GM23248 (cell line): ENCODE measurements around a stretch of chr19.

GRCh38 chr19:38395642-38395893, 7.1 kb downstream of the SPRED3 start:
- RAMPAGE, long total RNA = no peak

GRCh38 chr19:38564799-38565954, 52.6 kb downstream of the MAP4K1 start:
- RAMPAGE, long total RNA = no peak

DNA sequence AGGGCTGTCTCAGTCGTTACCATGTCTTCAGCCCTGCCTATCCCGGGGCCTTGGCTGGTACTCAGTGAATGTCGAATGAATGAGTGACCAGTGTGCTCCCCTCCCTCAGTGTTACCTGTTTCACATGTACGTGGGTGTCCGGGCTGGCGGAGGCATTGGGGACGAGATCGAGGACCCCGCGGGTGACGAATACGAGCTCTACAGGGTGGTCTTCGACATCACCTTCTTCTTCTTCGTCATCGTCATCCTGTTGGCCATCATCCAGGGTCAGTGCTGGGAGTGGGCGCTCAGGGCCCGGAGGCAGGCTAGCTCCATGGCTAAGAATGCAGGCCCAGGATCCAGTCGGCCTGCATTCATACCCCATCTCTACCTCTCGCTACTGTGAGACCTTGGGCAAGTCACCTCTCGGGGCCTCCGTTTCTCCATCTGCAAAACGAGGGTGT, 32.9 kb downstream of the MAP4K1 start:
- RAMPAGE, long total RNA = no peak

GRCh38 chr19:38651000-38651870, 3.8 kb downstream of the ACTN4 start:
- RAMPAGE, long total RNA = no peak

- RAMPAGE, long total RNA = no peak
Observed at GRCh38 chr19:38654399-38655256, 7.2 kb downstream of the ACTN4 start.

DNA sequence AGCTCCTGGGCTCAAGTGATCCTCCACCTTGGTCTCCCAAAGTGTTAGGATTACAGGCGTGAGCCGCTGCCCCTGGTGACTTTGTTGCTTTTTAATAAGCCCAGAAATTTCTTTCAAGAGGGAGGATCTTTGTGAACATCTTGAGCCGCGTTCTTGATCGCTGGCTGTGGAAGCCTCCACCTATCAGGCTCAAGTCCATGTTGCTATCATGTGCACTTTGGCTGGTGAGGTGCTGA, 27.9 kb downstream of the ACTN4 start:
- RAMPAGE, long total RNA = no peak

- RAMPAGE, long total RNA = no peak
Observed at GRCh38 chr19:38704335-38705438, 39.6 kb downstream of the CAPN12 start.

- RAMPAGE, long total RNA = no peak
Observed at GRCh38 chr19:38711511-38712660, 32.4 kb downstream of the CAPN12 start.

DNA sequence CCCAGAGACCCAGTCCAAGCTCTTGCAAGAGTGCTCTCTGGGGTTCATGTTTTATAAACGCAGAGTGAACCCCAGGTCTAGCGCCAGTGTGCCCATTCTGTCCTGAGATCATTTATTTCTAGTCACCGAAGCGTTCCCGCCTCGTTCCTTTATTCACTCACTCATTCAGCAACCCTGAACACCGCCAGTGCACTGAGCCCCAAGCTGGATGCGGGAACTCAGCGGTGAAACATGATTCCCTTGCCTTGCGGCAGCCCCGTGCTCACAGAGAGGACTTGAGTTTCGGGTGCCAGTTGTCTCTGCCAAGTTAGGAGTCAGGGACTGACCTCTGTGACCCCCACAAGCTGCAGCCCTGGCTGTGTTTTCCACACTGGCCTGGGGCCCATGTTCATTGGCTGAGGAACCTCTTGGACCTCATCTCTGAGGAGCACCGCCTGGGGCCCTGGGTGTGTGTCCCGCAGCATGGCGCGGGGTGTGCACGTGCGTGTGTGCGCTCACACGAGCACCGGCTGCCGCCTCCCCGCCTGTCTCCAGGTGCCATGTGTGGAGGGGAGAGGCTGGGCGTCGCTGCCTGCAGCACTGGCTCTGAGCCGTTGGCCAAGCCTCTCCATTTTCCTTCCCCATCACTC, 31.1 kb downstream of the CAPN12 start:
- RAMPAGE, long total RNA = no peak

- RAMPAGE, long total RNA = no peak
Observed at GRCh38 chr19:38729405-38730546, 14.5 kb downstream of the CAPN12 start.

DNA sequence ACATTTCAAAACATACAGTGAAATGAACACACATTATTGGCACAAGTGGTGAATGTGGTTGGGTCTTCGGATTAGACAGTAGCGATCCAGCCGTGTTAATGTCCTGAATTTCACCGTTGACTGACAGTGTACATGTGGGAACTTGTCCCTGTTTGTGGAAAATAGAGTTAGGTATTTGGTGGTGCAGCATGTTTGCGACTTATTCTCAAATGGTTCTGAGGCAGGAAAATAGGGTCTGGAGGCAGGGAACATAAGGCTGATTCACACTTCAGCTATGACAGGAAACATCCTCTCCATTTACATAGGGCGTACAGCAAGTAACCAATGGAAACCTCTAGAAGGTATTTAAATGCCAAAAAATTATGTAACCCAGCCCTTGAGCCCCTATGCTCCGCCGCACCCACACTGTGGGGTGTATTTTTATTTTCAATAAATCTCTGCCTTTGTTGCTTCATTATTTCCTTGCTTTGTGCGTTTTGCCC, 4.2 kb downstream of the LGALS7B start:
- RAMPAGE, long total RNA = no peak

GRCh38 chr19:38840566-38841354, 9.0 kb downstream of the HNRNPL start:
- RAMPAGE, long total RNA = no peak

GRCh38 chr19:38850440-38850739, 604 bp upstream of the HNRNPL start:
- RAMPAGE, long total RNA = no peak

GRCh38 chr19:38870879-38871346, 7.2 kb downstream of the RINL start:
- RAMPAGE, long total RNA = no peak

GRCh38 chr19:39031185-39032165, 874 bp downstream of the FBXO27 start:
- RAMPAGE, long total RNA = no peak

DNA sequence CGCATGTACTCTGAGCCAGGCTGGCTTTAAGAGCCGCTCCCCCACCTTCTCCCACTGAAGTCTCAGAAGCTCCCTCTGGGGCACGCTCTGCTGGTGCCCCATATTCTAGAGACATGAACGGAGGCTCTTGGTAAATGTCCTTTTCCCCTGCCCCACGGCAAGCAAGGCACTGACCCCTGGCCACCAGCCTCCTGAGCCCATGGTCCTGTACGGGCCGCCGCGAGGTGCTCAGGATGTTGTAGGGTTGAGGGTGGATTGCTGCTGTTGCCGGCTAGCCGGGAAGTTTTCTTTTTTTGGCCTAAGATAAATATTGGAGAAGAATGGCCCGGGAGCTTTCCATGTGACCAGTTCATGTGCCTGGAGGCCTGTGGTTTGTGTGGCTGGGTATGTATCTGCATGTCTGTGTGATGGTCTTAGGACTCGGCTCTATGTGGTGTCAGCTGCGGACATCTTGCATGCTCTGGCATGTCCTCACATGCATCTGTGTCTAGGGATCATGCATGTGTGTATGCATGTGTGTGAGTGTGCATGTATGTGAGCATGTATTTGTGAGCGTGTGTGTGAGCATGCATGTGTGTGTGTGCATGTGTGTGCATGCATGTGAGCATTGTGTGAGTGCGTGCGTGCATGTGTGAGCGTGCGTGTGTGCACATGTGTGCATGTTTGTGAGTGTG, 32.1 kb downstream of the PAK4 start:
- RAMPAGE, long total RNA = no peak

GRCh38 chr19:39198022-39198376, 1.2 kb downstream of the NCCRP1 start:
- RAMPAGE, long total RNA = no peak

- RAMPAGE, long total RNA = no peak
Observed at GRCh38 chr19:39355263-39356104, 13.3 kb downstream of the SAMD4B start.

DNA sequence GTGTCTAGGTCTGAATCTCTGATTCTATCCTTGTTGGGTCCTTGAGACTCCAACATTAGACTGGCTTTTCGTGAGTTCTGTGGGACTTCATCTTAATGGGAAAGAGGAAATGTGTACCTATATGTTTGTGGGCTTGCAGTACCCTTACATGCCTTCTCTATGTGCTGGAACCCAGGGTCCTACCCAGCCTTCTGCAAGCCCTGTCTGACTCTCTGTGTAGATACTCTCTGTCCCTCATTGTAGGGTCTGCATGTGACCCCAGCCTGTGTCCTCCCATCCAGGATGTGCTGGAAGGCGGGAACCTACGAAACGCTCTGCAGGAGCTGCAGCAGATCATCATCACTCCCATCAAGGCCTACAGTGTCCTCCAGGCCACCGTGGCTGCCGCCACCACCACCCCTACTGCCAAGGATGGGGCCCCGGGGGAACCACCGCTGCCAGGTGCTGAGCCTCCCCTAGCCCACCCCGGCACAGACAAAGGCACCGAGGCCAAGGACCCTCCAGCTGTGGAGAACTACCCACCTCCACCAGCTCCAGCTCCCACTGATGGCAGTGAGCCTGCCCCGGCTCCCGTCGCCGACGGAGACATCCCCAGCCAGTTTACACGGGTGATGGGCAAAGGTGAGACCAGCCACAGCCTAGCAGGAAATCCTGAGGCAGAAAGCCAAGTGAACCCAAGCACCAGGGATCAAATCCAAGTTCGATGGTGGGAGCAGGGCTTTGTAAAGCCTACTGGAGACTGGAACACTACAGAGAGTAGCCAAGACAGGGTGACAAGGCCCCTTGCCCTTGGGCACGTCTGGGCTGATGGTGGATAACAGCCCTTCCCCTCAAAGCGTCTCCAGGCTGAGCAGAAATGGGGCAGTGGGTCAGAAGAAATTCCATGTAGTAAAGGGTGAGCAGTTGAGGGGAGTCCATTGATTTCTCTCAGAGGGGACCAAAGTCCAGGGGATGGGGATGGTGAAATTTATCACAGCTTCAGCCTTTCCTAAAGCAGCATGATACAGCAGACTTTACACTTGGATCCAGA, 13.4 kb downstream of the PAF1 start:
- RAMPAGE, long total RNA = no peak

DNA sequence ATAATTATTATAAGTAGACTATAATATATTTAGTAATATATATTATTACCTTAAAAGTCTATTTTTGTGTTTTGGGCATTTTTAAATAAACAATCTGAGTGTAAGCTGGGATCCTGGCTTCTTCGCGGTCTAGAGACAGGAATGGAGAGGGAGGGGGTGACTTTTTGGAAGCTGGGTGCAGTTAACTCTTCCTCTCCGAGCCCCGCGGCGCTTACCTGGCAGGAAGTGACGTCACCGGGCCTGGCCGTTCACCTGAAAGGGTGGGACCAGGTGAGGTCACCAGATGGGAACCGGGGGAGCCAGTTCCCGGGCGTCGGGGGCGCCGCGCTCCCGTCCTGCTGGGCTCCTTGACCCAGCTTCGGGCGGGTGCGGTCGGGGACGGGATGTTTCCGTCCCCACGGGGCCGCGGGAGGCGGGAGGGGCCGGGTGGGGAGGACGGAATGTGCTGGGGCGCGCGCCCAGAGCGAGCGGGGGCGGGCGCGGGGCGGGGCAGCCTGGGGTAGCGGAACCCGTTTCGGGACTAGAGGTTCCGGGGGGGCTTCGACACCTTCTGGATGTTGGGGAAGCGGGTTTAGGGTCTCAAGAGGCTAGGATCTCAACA, 2.8 kb downstream of the ZFP36 start:
- RAMPAGE, long total RNA = no peak